PC-3 (cell line): ENCODE data around the genes LRRTM2 and MZB1.

- RAMPAGE, long total RNA = no peak
These were observed 9.7 kb downstream of the HSPA9 start for GRCh38 chr5:138565222-138566164.

DNA sequence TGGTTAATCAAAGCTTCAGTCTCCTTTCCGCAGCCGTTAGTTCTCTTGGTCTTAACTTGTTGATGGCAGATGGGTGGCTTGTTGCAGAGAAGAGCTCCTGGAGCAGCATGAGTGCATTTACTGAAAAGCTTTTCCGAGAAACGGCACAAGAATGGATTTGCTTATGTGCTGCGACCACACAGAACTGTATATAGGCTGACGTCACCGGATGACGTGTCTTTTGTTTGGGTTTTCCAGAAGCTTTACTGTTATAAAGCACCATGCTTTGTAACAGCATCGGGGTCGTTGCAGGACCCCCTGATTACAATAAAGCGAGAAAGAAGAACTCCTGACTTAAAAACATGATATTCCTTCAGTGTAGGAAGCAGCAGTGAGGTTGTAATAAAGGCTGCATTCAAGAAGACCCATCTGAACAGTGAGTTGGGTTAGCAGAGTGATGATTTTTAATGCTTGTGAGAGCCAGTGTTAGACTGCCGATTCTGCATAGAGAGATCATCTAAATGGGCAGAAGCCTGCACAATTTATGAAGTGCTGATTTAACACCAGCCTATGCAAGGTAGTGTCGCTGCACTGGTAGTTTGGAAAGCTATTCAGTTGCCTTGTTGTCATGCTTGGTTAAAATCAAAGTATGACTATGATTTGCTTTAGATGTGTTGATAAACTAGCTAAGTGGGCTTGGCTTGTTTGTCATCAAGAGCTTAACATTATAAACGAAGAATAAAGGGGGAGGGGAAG is at the start of gene LRRTM2:
LRRTM2 (minus strand) TSS at position 153 of the 735 bp plus-strand sequence.
- RAMPAGE, long total RNA = no peak

- RAMPAGE, long total RNA = no peak
These were observed 99.1 kb upstream of the LRRTM2 start for GRCh38 chr5:138974103-138974790.

GRCh38 chr5:139272469-139273050 is 21.0 kb upstream of the MATR3 start:
- RAMPAGE, long total RNA = no peak

GRCh38 chr5:139276969-139277776 is 16.4 kb upstream of the MATR3 start:
- RAMPAGE, long total RNA = no peak

- RAMPAGE, long total RNA = no peak
These were observed 9.0 kb upstream of the MATR3 start for GRCh38 chr5:139284035-139285454.

GRCh38 chr5:139363263-139363648 is 19.8 kb downstream of the SLC23A1 start:
- RAMPAGE, long total RNA = no peak

DNA sequence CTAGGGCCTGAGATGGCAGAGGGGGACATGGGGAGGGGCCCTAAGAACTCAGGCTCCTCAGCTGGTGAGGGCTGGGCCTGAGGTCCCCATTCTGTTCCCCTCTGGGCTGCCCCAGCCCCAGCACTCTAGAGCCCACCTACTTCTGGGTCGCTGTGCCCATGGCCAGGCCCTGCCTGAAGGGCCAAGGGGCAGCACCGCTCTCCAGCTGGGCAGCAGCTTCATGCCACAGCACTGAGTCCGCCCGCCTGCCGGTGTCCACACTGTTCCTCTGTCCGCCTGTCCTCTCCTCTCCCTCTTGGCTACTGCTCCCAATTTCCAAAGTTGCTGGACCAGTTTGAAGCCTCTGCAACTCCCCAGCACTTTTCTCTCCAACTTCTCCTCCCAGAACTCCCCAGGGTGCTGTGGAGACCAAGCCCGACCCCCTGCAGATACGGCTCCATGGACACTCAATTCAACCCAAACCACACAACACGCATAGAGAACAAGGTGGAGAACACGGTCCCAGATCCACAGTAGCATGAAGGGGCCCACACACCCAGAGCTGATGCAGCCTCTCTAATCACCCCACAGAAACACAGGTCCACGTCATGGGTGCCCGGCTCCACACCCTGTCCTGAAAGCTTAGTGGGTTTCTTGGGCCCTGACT is 1.2 kb upstream of the SLC23A1 start:
- RAMPAGE, long total RNA = no peak

GRCh38 chr5:139389492-139390732 is at the start of gene MZB1:
Gene MZB1 (minus strand): TSS chr5:139389913.
- RAMPAGE, long total RNA = no peak

DNA sequence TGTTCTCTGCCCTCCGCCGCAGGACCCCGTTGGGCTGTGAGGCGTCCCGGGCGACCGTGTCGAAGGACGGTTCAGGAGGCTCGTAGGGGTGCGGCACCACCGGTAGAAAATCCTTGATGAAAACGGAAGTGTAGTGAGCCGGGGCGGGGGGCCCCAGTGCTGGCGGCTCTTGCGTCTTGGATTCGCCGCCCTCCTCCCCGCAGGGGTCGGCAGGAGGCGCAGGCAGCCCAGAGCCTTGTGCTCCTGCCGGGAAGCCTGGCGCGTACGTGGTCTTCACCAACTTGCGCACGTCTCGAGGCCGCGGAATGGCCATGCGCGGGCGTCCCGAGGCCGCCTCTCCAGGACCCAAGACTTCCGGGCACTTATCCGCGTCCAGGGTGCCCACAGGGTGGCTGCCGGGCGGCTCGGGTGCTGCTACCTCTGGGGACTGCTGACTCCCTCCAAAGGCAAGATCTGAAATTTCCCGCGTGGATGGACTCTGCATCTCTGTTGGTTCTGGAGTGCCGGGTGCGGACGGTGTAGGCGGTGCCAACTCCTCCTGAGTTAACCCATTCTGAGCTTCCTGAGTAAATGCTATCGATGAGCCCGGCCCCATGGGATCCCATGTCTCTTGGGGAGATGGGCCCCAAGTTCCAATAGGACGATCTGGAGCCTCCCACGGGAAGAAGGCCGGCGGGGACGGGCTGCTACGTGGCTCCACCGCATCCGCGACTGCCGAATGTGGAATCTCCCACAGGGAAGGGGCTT is 1.8 kb downstream of the PROB1 start:
- RAMPAGE, long total RNA = no peak

- RAMPAGE, long total RNA = no peak
These were observed 4.5 kb downstream of the SMIM33 start for GRCh38 chr5:139475198-139475740.

DNA sequence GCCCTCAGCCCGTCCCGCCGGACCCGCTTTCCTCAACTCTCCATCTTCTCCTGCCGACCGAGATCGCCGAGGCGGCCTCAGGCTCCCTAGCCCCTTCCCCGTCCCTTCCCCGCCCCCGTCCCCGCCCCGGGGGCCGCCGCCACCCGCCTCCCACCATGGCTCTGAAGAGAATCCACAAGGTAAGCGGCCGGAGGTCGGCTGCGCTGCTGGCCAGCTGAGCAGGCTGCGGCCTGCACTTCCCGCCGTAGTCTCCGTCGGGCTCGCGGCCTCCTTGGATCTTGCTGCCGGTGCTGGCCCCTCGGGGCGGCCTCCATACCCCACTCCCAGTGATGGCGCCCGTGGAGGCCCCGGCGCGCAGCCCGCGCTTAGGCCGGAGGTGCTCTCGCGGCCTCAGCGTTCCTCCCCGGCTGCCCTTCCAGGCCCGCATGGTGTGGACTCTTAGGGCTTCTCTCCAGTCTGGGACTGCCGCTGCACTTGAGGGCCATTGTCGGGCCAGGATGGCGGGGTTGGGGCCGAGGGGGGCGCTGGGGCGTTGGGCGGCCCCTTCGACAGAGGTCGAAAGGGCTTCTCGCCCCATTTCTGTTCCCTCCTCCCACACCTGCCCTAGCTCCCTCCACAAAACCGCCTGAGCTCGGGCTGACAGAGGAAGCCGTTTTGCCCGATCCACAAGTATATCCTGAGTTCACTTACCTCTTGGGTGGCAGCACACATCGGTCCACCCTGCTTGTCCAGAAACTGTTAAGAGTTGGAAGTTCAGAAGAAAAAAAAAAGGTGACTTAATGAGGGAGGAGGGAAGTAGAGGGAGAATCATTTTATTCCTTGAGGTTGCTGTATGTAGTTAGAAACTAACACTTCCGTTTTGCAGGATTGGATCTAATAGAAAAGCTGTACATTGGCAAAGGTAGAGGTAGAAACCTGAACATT is 760 bp downstream of the UBE2D2 start:
- RAMPAGE, long total RNA = no peak

GRCh38 chr5:139564925-139565209 is 3.7 kb downstream of the UBE2D2 start:
- RAMPAGE, long total RNA = no peak

DNA sequence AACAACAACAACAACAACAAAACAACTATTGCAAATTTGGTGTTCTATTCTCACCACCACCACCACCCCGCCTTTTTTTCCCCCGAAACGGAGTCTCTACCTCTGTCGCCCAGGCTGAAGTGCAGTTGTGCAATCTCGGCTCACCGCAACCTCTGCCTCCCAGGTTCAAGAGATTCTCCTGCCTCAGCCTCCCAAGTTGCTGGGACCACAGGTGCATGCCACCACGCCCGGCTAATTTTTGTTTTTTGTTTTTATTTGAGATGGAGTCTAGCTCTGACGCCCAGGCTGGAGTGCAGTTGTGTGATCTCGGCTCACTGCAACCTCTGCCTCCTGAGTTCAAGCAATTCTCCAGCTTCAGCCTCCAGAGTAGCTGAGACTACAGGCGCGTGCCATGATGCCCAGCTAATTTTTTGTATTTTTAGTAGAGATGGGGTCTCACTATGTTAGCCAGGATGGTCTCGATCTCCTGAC is 9.2 kb downstream of the UBE2D2 start:
- RAMPAGE, long total RNA = no peak

DNA sequence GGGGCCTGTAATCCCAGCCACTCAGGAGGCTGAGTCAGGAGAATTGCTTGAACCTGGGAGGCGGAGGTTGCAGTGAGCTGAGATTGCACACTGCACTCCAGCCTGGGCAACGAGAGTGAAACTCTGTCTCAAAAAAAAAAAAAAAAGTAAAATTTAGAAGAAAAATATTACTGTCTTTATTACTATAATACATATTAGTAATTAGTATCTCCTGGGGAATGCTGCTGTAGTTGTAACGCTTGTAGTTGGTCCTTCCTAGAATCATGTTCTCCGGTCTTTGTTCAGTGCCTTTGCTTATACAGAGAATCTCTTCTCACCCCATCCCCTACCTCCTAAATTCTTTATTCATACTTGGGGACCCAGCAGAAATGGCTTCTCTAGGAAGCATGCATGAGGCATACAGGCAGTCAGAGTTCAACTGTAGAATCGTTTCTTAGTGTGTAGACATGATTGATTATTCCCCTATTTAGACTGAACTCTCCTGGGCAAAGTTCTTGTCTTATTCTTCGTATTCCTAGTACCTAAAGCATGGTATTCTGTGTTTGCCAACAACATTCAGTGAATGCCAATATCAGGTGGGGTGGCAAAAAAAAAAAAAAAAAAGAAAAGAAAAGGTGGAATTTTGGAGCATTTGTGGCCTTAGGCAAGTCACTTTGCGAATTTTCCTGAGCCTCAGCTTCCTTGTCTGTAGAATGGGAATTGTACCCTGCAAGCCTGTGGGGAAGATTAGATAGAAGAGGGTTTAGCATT is 13.2 kb downstream of the UBE2D2 start:
- RAMPAGE, long total RNA = no peak

DNA sequence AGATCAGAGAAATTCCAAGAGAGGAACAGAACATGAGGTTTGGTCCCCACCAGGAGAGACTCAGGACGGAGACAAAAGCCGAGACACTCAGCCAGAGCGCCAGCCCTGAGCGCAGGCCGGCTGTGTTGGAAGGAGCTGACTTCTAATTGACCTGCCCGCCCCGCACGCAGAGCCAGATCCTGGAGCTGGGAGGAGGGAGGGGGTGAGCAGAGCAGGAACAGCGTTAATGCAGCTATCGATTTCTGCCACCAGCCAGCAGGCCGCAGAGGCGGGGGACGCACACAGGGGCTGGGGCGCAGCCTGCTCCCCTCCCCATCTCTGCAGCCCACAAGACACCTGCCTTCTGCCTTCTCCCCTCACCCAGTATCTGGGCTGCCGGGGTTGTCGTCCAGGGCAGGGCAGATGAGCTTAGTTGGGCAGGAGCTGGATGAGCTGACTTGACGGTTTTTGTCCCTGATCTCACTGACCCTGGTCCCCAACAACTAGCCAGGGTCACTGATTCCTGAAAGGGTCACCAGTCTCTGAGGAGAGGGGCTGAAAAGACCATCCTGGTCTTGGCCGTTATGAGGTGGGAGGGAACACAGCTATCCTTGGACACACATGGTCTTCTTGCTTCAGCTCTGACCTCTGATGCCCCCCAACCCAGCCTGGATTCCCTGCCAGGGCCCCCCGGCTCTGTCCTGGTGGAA is 29.7 kb downstream of the CXXC5 start:
- RAMPAGE, long total RNA = no peak

DNA sequence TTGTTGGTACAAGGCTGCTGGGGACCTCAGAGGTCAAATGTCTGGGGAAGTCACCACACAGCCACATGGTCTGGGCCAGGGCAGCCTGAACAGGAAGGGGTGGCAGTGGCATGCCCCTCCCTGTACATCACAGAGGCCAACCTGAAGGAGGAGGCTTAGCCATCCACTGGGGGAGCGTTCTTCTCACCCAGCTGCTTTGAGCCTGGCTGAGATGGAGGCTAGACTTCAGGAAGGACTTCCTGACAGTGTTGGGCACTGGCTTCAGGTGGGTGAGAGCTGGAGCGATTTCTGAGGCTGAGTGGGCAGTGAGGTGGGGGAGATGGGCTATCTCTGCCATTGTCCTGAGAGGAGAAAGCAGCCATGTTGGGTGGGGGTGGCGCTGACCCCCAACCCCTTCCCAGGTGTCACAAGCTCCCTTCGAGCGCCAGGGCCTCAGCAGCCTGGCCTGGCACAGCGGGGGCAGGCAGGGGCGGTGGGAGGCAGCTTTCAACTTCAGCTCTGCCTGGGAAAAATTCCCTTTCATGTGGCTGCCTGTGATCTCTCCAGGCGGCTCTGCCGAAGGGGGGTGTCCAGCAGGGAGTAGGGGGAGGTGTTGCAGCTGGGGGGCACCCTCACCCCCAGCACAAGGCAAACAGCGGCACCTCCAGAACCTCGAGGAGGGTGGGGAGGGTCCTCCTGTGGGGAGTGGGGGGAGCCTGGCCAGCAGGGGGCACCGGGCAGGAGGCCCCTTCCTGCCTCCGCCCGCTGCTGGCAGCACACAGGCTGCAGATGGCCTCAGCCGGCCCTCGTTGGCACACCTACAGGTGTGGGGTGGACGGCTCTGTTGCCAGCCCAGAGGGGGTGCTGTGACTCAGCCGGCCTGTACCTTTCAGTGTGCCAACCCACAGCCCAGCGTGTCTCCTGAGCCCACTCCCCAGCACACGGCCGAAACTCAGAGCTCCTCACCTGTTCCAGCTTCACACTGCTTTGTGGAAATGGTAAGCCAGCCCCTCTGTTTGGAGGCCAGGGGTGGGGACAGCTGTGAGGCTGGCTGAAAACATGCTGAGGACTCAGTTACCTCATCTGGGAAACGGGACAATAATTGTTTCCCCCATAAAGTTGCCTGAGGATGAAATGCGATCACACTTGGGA is 36.7 kb downstream of the CXXC5 start:
- RAMPAGE, long total RNA = no peak

GRCh38 chr5:139691352-139691866 is 43.3 kb downstream of the CXXC5 start:
- RAMPAGE, long total RNA = no peak

DNA sequence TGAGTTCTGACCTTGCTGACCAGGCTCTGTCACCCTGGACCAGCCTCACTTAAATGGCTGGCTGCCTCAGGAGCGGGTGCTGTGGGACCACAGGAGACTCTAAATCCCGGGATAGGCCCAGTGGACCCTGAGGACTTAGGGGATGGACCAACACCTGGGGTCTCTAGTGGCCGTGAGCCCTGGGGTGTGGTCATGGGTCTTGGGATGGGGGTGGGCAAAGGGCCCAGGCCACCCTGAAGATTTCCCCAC is 49.7 kb downstream of the CXXC5 start:
- RAMPAGE, long total RNA = no peak

DNA sequence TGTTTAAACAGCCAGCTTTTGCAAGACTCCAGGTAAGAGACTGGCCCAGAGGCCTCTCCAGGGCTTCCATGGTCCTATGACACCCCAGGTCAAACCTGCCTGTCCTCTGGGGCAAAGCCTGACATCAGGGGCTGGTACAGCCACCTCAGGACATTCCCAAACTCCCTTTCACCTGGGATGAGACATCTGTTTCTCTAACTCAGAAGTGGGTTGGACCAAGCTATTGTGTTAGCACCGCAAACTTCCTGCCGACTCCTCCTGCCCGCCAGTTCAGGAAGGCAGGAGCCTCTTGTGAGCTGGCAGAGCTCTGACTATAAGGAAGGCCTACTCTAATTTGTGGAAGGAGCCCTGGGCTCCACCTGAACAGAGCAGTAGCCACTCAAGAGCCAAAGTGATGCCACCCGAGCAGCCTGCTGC is 81.4 kb downstream of the PSD2 start:
- RAMPAGE, long total RNA = no peak